GM12878 (cell line): ENCODE data around the genes GNGT2 and PHB1.

GRCh38 chr17:48719600-48720285 lies 2.6 kb downstream of the PRAC1 start:
- RAMPAGE, long total RNA: no peak
- RRBS, 2 experiments: 8 to 9% methylated on average over 9 of the region's 39 CpGs
CAGE:
- cytosol, long polyA minus RNA: no peak
- cytosol, long polyA plus RNA: no peak
- long polyA plus RNA: no peak
- nucleolus, long total RNA: no peak
- nucleus, long polyA plus RNA: no peak
- nucleus, long total RNA: no peak

- RAMPAGE, long total RNA: no peak
- RRBS, 2 experiments: no CpG with 5 or more reads among the region's 25 CpGs
CAGE:
- cytosol, long polyA minus RNA: no peak
- cytosol, long polyA plus RNA: no peak
- long polyA plus RNA: no peak
- nucleolus, long total RNA: no peak
- nucleus, long polyA plus RNA: no peak
- nucleus, long total RNA: no peak
These were observed 1.4 kb downstream of the PRAC2 start for GRCh38 chr17:48724352-48724885.

GRCh38 chr17:48757749-48758109 lies 29.2 kb upstream of the HOXB13 start:
- RAMPAGE, long total RNA: no peak
- RRBS, 2 experiments: no CpG with 5 or more reads among the region's 3 CpGs
CAGE:
- cytosol, long polyA minus RNA: no peak
- cytosol, long polyA plus RNA: no peak
- long polyA plus RNA: no peak
- nucleolus, long total RNA: no peak
- nucleus, long polyA plus RNA: no peak
- nucleus, long total RNA: no peak

- RAMPAGE, long total RNA: no peak
- RRBS, 2 experiments: no CpG with 5 or more reads among the region's 4 CpGs
CAGE:
- cytosol, long polyA minus RNA: no peak
- cytosol, long polyA plus RNA: no peak
- long polyA plus RNA: no peak
- nucleolus, long total RNA: no peak
- nucleus, long polyA plus RNA: no peak
- nucleus, long total RNA: no peak
These were observed 1.6 kb downstream of the GIP start for GRCh38 chr17:48966842-48967142.

DNA sequence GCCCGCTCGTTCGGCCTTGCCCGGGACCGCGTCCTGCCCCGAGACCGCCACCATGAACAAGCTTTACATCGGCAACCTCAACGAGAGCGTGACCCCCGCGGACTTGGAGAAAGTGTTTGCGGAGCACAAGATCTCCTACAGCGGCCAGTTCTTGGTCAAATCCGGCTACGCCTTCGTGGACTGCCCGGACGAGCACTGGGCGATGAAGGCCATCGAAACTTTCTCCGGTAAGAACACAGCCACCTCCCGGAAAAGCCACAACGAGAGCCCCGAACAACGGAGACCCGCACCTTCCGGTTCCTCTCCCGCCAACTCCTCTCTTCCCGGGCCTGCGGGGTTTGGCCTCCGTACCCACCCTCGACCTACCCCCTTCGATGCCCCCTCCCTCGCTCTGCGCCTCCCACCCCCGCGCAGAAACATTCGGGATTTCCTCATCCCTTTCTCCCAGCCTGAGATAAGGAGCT lies 541 bp downstream of the IGF2BP1 start:
- RAMPAGE, long total RNA: no peak
- RRBS, 2 experiments: 6 to 9% methylated on average over 8 to 15 of the region's 40 CpGs
CAGE:
- cytosol, long polyA minus RNA: no peak
- cytosol, long polyA plus RNA: no peak
- long polyA plus RNA: no peak
- nucleolus, long total RNA: no peak
- nucleus, long polyA plus RNA: no peak
- nucleus, long total RNA: no peak

DNA sequence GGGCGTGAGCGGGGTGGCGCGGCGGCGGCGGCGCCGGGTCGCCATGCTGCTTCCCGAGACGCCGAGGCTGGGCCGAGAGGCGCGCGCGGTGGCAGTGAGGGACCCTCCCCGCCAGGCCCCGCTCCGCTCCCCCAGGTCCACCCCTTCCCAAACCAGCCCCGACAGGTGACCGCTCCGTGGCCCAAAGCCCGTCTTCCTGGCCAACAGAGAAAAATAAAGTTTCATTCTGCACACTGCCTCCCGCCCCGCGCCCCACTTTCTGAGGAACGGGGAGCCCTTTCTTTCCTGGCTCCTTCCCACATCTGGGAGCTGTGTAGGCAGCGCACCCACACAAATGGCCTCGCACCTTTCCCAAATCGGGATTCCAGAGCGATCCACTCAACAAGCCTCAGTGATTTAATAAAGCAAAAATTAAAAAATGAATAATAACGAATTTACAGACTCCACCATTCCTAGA lies 1.3 kb downstream of the IGF2BP1 start:
- RAMPAGE, long total RNA: no peak
- RRBS, 2 experiments: no CpG with 5 or more reads among the region's 34 CpGs
CAGE:
- cytosol, long polyA minus RNA: no peak
- cytosol, long polyA plus RNA: no peak
- long polyA plus RNA: no peak
- nucleolus, long total RNA: no peak
- nucleus, long polyA plus RNA: no peak
- nucleus, long total RNA: no peak

DNA sequence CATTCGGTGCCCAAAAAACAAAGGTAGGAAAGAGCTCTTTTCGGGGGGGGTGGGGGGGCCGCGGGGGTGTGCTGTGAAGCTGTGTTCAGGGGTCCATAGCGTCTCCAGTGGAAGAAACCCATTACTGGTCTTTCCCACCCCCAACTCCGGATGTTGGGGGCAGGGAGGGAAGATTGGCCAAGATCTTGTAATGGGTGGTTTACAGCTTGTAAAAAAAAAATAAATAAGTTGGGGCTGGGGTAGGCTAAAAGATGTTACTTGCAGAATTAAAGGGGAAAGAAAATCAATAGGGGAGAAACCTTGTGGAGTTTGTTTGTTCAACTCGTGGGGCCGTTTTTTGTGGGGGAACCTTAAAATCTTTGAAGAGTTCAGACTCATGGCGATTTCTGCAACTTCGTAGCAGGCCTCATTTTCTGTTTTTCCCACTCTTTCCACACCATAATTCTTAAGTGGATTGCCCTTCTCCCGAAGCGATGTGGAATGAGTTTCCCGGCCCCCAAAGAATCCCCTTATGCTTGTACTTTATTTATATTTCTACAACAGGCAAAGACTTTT lies 2.0 kb downstream of the IGF2BP1 start:
- RAMPAGE, long total RNA: no peak
- RRBS, 2 experiments: no CpG with 5 or more reads among the region's 13 CpGs
CAGE:
- cytosol, long polyA minus RNA: no peak
- cytosol, long polyA plus RNA: no peak
- long polyA plus RNA: no peak
- nucleolus, long total RNA: no peak
- nucleus, long polyA plus RNA: no peak
- nucleus, long total RNA: no peak

- RAMPAGE, long total RNA: no peak
- RRBS, 2 experiments: no CpG with 5 or more reads among the region's 2 CpGs
CAGE:
- cytosol, long polyA minus RNA: no peak
- cytosol, long polyA plus RNA: no peak
- long polyA plus RNA: no peak
- nucleolus, long total RNA: no peak
- nucleus, long polyA plus RNA: no peak
- nucleus, long total RNA: no peak
These were observed 3.6 kb downstream of the IGF2BP1 start for GRCh38 chr17:49000620-49001370.

GRCh38 chr17:49093126-49093457 lies 39.5 kb upstream of the B4GALNT2 start:
- RAMPAGE, long total RNA: no peak
- RRBS, 2 experiments: 78 to 91% methylated on average over 1 to 3 of the region's 9 CpGs
CAGE:
- cytosol, long polyA minus RNA: no peak
- cytosol, long polyA plus RNA: no peak
- long polyA plus RNA: no peak
- nucleolus, long total RNA: no peak
- nucleus, long polyA plus RNA: no peak
- nucleus, long total RNA: no peak

DNA sequence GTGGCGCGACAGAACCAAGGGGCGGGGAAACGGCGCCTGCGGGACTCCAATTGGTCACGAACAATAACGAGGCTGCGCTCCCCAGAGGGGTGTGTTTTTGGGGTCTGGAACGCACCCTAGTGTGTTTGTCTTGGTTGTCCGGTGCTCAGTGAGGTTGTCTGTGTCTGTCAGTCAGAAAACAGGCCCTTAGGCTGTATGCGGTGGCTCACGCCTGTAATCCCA lies 17.5 kb downstream of the GNGT2 start:
- RAMPAGE, long total RNA: no peak
- RRBS, 2 experiments: no CpG with 5 or more reads among the region's 13 CpGs
CAGE:
- cytosol, long polyA minus RNA: no peak
- cytosol, long polyA plus RNA: no peak
- long polyA plus RNA: no peak
- nucleolus, long total RNA: start-site peak on the plus strand centred at position 106 of the sequence, 45 bp wide, 99 reads
- nucleus, long polyA plus RNA: start-site peak on the plus strand centred at position 131 of the sequence, 35 bp wide, 37 and 42 reads in 2 replicates
- nucleus, long total RNA: no peak

- RAMPAGE, long total RNA: no peak
- RRBS, 2 experiments: no CpG with 5 or more reads among the region's 22 CpGs
CAGE:
- cytosol, long polyA minus RNA: no peak
- cytosol, long polyA plus RNA: no peak
- long polyA plus RNA: no peak
- nucleolus, long total RNA: no peak
- nucleus, long polyA plus RNA: no peak
- nucleus, long total RNA: no peak
These were observed 16.5 kb downstream of the GNGT2 start for GRCh38 chr17:49193669-49194497.

DNA sequence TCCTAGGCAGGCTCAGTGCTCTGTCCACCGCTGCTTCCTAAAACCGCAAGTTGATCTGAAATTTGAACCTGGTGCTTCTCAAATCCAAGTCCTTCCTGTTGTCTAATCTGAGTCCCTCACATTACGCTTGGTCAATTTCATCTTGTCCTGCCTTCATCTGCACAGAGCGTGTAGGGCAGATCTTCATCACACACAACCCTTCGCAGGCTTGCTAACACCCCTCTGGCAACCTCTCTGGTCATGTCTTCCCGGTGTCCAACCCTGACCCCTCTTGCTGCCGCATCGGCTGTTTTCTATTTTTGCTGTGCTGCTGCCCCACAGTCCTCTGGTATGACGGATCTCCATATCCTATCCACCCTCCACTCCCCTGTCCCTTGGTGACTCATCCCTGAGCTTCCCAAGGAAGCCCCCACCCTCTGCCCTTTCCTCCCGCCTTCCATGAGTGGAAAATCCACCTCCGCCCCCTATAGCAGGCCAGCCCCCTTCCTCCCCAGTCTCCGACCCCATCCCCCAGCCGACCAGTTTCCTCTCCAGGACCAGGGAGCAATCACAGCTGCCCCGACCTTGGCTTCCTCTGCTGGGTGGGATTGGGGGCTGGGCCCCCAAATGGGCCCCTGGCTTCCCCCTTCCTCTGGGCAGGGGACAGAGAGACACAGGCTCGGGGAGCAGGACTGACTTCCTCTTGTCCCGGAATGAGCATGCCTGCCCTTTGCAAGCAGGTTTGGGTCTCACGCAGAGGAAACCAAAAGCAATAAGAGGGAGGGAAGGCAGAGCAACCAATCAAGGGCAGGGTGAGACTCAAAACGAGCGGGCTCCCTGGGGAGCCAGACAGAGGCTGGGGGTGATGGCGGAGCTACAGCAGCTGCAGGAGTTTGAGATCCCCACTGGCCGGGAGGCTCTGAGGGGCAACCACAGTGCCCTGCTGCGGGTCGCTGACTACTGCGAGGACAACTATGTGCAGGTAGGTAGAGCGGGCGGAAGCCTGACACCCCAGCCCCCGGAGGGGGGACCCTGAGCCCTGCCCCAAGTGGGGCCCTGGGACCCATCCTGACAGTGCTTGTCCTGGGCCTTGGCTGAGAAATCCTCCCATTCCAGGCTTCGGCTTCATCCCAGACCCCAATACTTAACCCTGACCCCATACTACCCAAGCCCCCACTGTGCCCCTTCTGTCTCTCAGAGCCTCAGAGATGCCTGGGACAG lies at the start of gene GNGT2:
TSS of gene GNGT2 (minus strand) at position 694 of the 1,200 bp plus-strand sequence.
- RAMPAGE, long total RNA: start-site peak on the minus strand centred at position 672 of the sequence, 53 bp wide, 39 and 106 reads in 2 replicates; start-site peak on the plus strand centred at position 829 of the sequence, 7 bp wide, 1,817 and 903 reads in 2 replicates
- RRBS, 2 experiments: 3% methylated on average over 4 of the region's 28 CpGs; no CpG with 5 or more reads in 1 of the 2 experiments
CAGE:
- cytosol, long polyA minus RNA: start-site peak on the plus strand centred at position 835 of the sequence, 5 bp wide, 74 reads
- cytosol, long polyA plus RNA: start-site peak on the minus strand centred at position 685 of the sequence, 62 bp wide, 789 and 619 reads in 2 replicates; start-site peak on the plus strand centred at position 811 of the sequence, 56 bp wide, 2,678 and 2,693 reads in 2 replicates
- long polyA plus RNA: start-site peak on the minus strand centred at position 686 of the sequence, 64 bp wide, 242 and 543 reads in 2 replicates; start-site peak on the plus strand centred at position 814 of the sequence, 62 bp wide, 2,060 and 2,550 reads in 2 replicates
- nucleolus, long total RNA: start-site peak on the minus strand centred at position 405 of the sequence, 29 bp wide, 22 reads; start-site peak on the minus strand centred at position 699 of the sequence, 33 bp wide, 110 reads
- nucleus, long polyA plus RNA: start-site peak on the minus strand centred at position 695 of the sequence, 46 bp wide, 292 and 191 reads in 2 replicates; start-site peak on the plus strand centred at position 814 of the sequence, 62 bp wide, 564 and 1,118 reads in 2 replicates
- nucleus, long total RNA: no peak

GRCh38 chr17:49227272-49227630 lies 3.3 kb downstream of the PHOSPHO1 start:
- RAMPAGE, long total RNA: no peak
- RRBS, 2 experiments: no CpG with 5 or more reads among the region's 1 CpG
CAGE:
- cytosol, long polyA minus RNA: no peak
- cytosol, long polyA plus RNA: no peak
- long polyA plus RNA: no peak
- nucleolus, long total RNA: no peak
- nucleus, long polyA plus RNA: no peak
- nucleus, long total RNA: no peak

DNA sequence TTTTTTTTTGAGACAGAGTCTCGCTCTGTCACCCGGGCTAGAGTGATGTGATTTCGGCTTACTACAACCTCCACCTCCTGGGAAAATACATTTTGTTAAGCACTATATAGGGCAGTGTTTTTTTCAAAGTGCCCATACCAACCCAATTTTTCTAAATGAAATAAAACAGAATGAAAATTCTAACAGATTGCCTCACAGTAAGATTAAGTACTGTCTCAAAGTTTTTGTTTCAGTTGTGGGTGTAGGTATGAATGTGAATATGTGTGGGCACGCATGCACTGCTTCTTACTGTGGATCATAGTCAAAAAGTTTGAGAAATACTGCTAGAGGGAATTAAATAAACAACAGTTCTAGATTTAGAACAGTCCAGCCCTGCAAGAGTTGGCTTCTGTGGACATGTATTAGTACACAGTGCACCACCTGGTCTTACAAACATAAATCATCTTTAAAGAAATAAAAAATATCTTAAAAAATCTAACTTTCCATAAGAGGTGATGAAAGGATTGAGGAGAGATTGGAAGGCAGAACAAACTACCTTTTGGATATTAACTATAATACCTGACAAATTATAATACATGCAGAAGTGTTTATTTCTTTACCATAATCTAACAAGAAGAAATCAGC lies 8.5 kb downstream of the ZNF652 start:
- RAMPAGE, long total RNA: no peak
- RRBS, 2 experiments: no CpG with 5 or more reads among the region's 4 CpGs
CAGE:
- cytosol, long polyA minus RNA: no peak
- cytosol, long polyA plus RNA: no peak
- long polyA plus RNA: no peak
- nucleolus, long total RNA: no peak
- nucleus, long polyA plus RNA: no peak
- nucleus, long total RNA: no peak

DNA sequence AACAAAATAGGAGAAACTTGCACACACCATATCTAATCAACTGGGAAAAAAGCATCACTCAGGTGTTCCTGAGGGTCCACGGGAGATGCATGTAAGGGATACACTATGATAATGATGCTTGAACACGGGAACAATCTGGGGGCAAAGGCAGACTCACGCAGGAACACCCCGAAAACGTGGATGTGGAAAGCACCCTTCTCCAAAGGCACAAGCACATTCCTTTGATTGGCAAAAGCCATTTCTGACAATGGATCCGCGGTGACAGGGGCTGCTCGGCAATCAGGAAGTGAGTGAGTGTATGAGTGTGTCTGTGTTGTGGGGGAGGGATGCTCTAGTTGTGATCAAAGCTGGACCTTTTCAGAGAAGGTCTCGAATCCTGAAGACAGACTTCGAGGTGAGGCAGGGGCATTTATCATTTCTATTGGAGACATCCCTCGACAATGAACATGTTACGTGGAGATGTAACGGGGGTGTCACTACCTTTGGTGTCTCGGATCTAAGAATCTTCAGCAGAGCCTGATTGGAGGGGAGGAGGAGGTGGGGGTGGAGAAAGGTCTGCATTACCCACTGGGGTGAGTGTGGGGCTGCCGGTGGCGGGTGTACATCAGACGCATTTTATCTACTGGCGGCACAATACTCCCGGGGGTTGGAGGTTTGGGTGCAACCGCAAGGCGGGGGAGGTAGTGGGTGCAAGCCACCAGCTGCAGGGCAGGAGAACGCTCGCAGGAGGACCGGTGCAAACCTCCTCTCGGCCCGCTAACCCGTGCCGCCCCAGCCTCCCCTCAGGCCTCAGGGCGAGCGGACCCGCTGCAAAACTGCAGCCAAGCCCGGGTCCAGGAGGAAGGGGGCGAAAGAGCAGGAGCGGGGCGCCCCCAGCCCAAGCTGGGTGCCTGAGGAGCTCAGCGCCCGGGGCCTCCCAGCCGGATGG lies 958 bp downstream of the ZNF652 start:
- RAMPAGE, long total RNA: no peak
- RRBS, 2 experiments: under 1 to 1% methylated on average over 16 to 21 of the region's 38 CpGs
CAGE:
- cytosol, long polyA minus RNA: start-site peak on the minus strand centred at position 271 of the sequence, 8 bp wide, 14 reads; start-site peak on the plus strand centred at position 363 of the sequence, 7 bp wide, 7 reads; start-site peak on the plus strand centred at position 549 of the sequence, 7 bp wide, 9 reads
- cytosol, long polyA plus RNA: no peak
- long polyA plus RNA: start-site peak on the plus strand centred at position 330 of the sequence, 62 bp wide, 13 and 14 reads in 2 replicates
- nucleolus, long total RNA: no peak
- nucleus, long polyA plus RNA: no peak
- nucleus, long total RNA: no peak

DNA sequence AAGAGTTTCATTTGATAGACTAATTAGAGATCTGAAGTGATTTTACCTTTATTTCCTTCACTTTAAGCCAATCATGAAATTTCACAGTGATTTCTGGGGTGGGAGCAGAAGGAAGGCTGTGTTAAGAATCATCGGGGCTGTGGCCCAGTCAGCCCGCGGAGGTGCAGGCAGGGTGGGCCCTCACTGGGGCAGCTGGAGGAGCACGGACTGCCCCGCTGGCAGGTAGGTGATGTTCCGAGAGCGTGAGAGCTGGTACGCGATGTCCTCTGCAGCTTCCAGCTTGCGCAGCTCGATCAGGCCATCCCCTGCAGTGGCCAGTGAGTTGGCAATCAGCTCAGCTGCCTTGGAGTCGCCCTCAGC lies 9.9 kb downstream of the PHB1 start:
- RAMPAGE, long total RNA: no peak
- RRBS, 2 experiments: no CpG with 5 or more reads among the region's 12 CpGs
CAGE:
- cytosol, long polyA minus RNA: no peak
- cytosol, long polyA plus RNA: no peak
- long polyA plus RNA: no peak
- nucleolus, long total RNA: no peak
- nucleus, long polyA plus RNA: no peak
- nucleus, long total RNA: no peak

DNA sequence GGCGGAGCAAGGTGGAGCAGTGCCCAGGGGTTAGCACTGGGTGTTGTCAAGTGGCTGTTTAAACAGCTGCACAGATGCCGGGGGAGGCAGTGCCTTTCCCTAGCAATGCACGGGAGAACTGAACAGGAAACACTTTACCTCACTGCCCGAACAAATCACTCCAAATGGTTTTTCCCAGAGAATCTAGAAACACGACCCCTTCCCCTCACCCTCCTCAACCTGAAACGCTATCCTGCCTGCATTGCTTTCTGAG lies 6.6 kb downstream of the PHB1 start:
- RAMPAGE, long total RNA: no peak
- RRBS, 2 experiments: no CpG with 5 or more reads among the region's 6 CpGs
CAGE:
- cytosol, long polyA minus RNA: no peak
- cytosol, long polyA plus RNA: no peak
- long polyA plus RNA: no peak
- nucleolus, long total RNA: no peak
- nucleus, long polyA plus RNA: no peak
- nucleus, long total RNA: no peak

DNA sequence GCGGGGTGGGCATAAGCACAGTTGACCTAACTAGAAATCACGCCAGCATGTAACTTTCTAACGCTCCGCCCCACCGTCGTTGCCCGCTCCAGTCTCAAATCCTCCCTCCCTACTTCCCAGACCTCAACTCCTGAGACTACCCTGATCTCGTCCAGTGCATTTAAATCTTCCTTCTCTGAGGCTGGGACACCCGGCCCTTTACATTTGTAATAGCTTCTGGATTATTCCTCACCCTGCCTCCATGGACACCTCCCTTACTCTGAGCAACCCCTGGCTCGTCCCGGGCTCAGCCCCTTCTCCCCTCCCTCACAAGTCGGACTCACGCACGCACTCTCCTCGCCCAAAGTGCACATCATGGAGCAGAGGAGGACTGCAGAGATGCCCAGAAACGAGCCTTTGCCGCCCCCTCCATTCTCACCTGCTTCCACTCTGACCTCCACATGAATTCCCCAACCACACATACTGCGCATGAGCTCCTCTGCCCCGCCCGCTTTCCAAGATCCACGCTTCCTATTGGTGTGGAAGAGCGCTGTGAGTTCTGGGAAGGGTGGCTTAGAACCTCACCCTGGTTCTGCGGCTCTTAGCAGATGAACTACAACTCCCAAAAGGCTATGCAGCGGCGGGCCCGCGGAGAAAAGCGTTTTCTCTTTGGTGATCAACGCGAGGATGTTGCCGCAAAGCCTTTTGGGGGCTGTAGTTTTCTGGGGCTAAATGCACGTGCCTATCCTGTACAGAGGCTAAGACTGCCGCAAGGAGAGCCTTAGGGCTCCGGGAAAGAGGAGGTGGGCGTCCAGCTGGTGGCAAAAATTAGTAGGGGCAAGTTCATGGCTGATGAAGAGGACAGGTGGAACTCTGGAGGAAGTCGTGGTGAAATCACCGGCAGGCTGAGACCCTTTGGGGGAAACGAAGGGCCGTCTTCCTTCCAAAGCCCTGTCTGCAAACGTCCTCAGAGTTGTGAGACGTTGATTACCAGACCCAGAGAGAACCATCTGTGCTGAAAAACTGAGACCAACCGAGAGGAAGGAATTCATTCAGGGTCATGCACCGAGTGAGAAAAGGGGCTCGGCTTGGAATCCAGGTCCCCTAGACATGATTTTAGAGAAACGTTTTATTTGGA lies at the start of gene PHB1:
TSS of gene PHB1 (minus strand) at position 466 of the 1,117 bp plus-strand sequence.
- RAMPAGE, long total RNA: start-site peak on the minus strand centred at position 451 of the sequence, 40 bp wide, 560 and 1,383 reads in 2 replicates
- RRBS, 2 experiments: 2% methylated on average over 3 to 7 of the region's 45 CpGs
CAGE:
- cytosol, long polyA minus RNA: no peak
- cytosol, long polyA plus RNA: start-site peak on the minus strand centred at position 449 of the sequence, 43 bp wide, 5,081 and 6,804 reads in 2 replicates
- long polyA plus RNA: start-site peak on the minus strand centred at position 450 of the sequence, 41 bp wide, 2,729 and 3,614 reads in 2 replicates
- nucleolus, long total RNA: start-site peak on the minus strand centred at position 432 of the sequence, 6 bp wide, 17 reads; start-site peak on the plus strand centred at position 718 of the sequence, 35 bp wide, 25 reads
- nucleus, long polyA plus RNA: start-site peak on the minus strand centred at position 451 of the sequence, 40 bp wide, 2,141 and 1,932 reads in 2 replicates
- nucleus, long total RNA: no peak

DNA sequence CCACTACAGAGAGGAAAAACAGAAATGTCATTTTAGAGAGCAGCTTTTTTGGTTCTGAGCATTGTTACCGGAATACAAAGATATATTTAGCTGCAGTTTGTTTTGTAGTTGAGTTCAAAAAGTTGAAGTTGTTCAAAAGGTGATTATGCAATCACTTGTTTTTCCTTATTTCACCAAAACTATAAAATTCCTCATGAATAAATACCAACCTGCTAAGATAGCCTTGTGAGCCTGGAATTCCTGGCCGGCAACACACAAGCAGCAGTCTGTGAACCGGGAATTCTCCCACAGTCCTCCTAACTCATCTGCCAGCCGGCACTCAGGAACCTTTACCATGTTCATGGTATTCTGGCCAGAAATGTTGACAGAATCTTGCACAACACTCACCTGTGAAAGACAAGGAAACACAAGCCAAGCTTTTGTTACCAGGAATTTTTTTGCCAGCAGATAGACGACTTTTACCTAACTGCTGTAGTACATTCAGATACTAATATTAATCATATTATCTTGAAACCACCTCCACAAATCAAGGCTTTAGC lies 35.5 kb downstream of the NXPH3 start:
- RAMPAGE, long total RNA: no peak
- RRBS, 2 experiments: 100% methylated on average over 1 of the region's 5 CpGs; no CpG with 5 or more reads in 1 of the 2 experiments
CAGE:
- cytosol, long polyA minus RNA: no peak
- cytosol, long polyA plus RNA: no peak
- long polyA plus RNA: no peak
- nucleolus, long total RNA: no peak
- nucleus, long polyA plus RNA: no peak
- nucleus, long total RNA: no peak

- RAMPAGE, long total RNA: no peak
- RRBS, 2 experiments: no CpG with 5 or more reads among the region's 2 CpGs
CAGE:
- cytosol, long polyA minus RNA: no peak
- cytosol, long polyA plus RNA: no peak
- long polyA plus RNA: no peak
- nucleolus, long total RNA: no peak
- nucleus, long polyA plus RNA: no peak
- nucleus, long total RNA: no peak
These were observed 8.6 kb downstream of the SLC35B1 start for GRCh38 chr17:49699128-49699630.